Body of pancreas (tissue), 2 donors: ENCODE data around the genes SMIM11, SMIM34 and RCAN1.

DNA sequence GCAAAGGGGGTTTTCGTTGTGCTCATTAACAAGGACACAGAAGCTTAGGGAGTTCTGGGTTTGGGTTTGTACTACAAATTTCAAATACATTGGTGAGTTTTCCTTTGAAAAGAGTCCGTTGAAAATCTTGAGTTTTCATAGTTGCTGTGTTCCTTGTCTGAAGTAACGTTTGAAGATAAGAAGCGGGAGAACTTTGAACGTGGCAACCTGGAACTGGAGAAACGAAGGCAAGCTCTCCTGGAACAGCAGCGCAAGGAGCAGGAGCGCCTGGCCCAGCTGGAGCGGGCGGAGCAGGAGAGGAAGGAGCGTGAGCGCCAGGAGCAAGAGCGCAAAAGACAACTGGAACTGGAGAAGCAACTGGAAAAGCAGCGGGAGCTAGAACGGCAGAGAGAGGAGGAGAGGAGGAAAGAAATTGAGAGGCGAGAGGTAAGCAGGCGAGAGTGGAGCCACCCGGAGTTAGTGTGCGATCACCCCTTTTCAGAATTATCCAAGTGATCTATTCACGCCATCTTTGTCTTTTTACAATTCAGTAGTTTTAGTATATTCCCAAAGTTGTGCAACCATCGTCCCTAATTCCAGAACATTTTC, 129.7 kb downstream of the ITSN1 start:
- PRO-cap: no peak
- RAMPAGE, long total RNA, 2 experiments: no peak in any of the 2 experiments

DNA sequence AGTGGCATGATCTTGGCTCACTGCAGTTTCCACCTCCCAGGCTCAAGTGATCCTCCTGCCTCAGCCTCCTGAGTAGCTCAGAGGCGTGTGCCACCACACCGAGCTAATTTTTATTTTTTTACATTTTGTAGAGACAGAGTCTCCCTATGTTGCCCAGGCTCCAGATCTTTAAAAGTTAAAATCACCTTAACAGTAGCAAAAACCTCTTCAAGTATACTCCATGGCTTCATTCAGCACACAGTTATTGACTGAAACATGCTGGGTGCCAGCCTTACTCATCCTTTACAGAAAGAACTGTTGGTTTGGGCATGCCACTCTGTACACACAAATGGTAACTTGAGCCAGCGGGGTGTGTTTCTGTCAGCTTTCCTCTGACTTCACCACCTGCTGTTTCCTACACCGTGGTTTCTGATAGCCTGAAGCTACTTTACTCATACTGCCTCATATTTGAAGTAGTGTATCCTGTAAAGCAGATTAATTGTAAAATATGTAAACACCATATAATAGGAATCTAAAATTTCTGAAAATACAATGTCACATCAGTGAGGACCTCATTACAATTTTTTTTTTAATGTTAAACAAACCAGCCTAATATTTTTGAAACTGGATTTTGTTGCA, 114.0 kb downstream of the ATP5PO start:
- PRO-cap: no peak
- RAMPAGE, long total RNA, 2 experiments: no peak in any of the 2 experiments

GRCh38 chr21:33924543-33924789, 8.9 kb upstream of the ATP5PO start:
- PRO-cap: no peak
- RAMPAGE, long total RNA, 2 experiments: no peak in any of the 2 experiments

GRCh38 chr21:33931314-33932224, 16.0 kb upstream of the ATP5PO start:
- PRO-cap: unidirectional peak, plus-strand start at chr21:33932058
- RAMPAGE, long total RNA, 2 experiments: no peak in any of the 2 experiments

- PRO-cap: no peak
- RAMPAGE, long total RNA, 2 experiments: no peak in any of the 2 experiments
These were observed 16.7 kb upstream of the ATP5PO start for GRCh38 chr21:33932225-33932695.

DNA sequence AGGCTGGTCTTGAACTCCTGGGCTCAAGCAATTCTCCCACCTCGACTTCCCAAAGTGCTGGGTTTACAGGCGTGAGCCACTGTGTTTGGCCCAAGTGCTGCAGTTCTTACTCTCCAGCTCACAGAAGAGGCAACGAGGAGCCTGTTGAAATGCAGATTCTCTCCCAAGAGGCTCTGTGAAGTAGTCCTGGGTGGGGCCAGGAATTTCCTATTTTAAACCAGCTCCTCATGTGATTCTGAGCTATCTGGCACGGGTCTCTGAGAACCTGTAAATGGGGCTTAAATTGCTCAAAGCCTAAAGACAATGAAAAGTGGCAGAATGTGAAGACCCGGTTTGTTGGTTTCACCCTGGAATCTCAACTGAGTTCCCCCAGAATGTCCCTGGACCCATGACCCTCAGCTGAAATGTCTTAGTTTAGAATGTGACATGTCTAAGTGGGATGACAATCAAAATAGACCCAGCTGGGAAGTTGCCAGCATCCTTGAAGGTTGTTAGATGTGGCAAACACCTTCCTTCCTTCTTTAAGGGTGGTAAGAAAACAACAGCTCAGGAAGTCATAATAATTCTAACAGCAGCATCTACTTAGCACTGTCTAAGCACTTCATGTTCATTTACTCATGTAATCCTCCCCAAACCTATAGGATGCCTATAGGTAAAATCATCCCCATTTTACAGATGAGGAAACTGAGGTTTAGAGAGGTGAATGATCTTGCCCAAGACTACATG, 20.8 kb upstream of the ATP5PO start:
- PRO-cap: no peak
- RAMPAGE, long total RNA, 2 experiments: no peak in any of the 2 experiments

- PRO-cap: no peak
- RAMPAGE, long total RNA, 2 experiments: start-site peak on the minus strand in 1 of 2 experiments, at chr21:34375315-34375365 at its widest, 10 reads per replicate
These were observed at the start of gene SMIM11 for GRCh38 chr21:34375235-34375575. TSS of gene SMIM11 (plus strand) at chr21:34375507.

DNA sequence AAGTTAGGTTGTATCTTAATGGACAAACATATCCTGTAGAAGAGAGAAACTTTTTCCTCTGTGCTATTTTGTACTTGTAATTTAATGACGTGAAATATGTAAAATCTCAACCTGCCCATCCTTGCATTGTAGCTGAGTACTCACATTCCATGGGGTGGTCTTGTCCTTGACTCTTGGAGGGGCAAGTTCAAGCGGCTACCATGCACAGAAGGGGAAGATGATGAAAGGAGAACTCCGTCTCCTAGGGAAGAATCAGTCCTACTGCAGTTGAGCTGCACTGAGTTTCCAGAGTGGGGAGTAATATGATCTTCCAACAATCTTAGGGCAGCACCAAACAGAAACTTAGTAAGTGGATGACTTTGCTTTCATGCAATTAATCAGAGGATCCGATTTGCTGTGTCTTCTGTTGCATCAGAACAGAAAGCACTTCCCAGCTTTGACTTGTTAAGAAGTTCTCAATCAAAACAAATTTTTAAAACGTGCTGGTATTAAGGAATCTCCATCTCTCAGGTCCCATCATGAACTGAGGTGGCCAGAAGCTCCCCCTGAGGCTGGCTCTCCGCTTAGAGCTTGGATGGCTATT, at the start of gene SMIM34:
TSS of gene SMIM34 (minus strand) at position 263 of the 583 bp plus-strand sequence.
- PRO-cap: no peak
- RAMPAGE, long total RNA, 2 experiments: no peak in any of the 2 experiments

DNA sequence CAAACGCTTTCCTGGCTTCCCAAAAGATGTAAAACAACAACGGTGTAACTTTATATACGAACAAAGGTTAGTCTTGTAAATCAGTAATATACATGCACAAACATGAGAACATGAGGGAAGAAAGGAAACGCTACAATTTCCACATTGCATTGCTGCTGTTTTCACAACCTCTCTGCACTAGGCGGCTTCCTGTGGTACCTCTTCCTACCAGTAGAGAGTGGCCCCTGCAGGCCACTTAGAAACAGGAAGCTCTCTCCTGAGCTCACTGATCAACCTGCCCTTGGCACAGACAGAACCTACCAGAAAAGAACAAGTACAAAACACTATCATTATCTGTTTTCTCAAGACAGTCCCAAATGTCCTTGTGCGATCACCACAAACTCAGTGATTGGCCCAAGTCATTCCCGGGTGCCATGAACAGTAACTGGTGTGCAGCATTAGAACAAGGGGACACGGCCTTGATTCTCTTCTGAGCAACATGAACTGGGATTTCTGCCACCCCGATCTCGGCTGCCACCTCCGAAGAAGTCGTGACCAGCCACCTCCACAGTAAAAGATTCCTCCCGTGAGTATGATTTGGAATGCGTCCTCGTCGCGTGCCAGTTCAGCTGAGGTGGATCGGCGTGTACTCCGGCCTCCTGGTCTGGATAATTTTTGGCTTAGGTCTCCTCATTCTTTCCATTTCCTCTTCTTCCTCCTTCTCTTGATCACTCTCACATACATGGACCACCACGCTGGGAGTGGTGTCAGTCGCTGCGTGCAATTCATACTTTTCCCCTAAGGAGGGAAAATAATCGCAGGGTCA, 5.7 kb upstream of the KCNE1 start:
- PRO-cap: no peak
- RAMPAGE, long total RNA, 2 experiments: no peak in any of the 2 experiments

DNA sequence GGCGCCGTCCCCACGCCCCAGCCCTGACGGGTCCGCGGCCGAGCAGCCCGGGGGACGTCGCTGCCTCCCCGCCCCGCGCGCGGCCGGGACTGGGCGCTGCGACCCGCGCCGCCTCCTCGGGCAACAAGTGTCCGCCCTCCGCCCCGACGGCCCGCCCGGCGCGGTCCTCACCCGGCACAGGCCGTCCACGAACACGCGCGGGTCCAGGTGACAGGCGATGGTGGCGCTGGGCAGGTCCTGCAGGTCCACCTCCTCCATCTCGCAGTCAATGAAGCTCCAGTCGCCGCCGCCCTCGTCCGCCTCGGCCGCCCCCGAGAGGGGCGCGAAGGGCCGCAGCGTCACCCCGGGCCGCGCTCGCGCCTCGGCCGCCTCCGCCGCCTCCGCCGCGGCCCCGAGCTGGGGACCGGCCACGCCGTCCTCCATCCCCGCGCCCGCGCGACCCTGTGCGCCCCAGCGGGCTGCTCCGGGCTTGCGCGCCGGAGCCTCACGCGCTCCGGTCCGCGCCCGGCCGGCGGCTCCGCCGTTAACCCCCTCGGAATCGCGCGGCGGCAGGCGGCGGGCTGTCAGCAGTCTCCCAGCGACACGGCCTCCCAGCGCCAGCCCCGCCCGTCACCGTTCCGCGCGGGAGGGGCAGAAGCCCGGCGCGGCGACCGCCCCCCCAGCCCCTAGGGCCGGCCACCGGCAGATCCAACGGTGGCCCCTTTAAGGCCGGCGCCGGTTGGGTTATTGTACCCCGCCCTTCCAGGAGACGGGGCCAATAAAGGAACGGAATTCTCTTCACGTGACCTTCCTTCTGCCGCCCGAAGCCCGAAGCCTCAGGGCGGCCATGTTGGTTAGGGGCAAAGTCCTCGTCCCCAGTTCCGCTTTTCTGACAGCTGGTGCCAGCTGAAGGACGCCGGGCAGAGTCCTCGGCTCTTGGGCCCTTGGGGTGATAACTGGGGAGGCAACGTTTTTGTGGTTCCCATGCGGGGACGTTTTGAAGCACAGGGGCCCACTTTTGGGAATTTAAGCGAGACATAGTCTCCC, at the start of gene RCAN1:
TSS of gene RCAN1 (minus strand) at position 525 of the 1,026 bp plus-strand sequence.
- PRO-cap: unidirectional peak, minus-strand start at position 443 of the sequence; unidirectional peak, minus-strand start at position 525 of the sequence; bidirectional peak, plus-strand start at position 871 of the sequence, minus-strand start at position 701 of the sequence
- RAMPAGE, long total RNA, 2 experiments: no peak in any of the 2 experiments

DNA sequence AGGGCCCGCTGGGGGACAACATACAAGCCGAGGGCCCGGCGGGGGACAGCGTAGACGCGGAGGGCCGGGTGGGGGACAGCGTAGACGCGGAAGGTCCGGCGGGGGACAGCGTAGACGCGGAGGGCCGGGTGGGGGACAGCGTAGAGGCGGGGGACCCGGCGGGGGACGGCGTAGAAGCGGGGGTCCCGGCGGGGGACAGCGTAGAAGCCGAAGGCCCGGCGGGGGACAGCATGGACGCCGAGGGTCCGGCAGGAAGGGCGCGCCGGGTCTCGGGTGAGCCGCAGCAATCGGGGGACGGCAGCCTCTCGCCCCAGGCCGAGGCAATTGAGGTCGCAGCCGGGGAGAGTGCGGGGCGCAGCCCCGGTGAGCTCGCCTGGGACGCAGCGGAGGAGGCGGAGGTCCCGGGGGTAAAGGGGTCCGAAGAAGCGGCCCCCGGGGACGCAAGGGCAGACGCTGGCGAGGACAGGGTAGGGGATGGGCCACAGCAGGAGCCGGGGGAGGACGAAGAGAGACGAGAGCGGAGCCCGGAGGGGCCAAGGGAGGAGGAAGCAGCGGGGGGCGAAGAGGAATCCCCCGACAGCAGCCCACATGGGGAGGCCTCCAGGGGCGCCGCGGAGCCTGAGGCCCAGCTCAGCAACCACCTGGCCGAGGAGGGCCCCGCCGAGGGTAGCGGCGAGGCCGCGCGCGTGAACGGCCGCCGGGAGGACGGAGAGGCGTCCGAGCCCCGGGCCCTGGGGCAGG, 1.4 kb downstream of the CLIC6 start:
- PRO-cap: no peak
- RAMPAGE, long total RNA, 2 experiments: start-site peak on the plus strand in 1 of 2 experiments, centred at position 355 of the sequence, 5 reads per replicate

- PRO-cap: no peak
- RAMPAGE, long total RNA, 2 experiments: no peak in any of the 2 experiments
These were observed 66.0 kb downstream of the CLIC6 start for GRCh38 chr21:34734585-34735319.

DNA sequence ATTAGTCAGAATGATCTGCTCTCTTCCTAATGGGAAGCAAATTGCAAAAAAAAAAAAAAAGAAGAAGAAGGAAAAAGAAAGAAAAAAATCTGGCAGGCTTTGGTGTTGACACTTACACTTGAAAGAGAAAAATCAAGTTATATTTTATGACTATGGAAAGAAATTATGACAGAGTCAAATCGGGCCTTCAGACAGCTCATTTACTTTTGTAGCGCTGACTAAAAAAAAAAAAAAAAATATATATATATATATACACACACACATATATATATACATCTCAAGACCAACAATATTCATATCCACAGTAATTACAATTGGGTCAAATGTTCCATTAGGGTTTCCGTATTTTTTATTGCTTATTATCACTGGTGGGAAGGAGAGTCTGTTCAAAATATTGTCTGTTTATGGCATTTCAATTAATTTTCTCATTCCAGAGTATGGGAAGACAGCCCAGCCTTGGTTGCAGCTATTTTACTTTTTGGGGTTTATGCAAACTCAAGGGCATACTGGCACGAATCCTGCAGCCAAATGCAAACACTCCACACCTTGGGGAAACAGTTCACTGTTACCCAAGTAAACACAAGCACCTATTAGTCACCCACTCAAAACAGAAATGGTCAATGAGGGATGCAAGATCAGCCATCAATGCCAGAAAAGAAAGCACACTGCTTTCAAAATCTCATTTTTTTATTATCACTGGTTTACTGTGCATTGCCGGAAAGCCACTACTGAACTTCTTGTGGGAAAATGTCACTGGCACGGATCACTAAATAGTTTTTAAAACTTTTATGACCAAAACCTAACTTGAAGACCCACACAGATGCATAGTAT, 170.8 kb downstream of the RUNX1 start:
- PRO-cap: no peak
- RAMPAGE, long total RNA, 2 experiments: no peak in any of the 2 experiments

- PRO-cap: no peak
- RAMPAGE, long total RNA, 2 experiments: no peak in any of the 2 experiments
These were observed 166.4 kb downstream of the RUNX1 start for GRCh38 chr21:34882424-34883428.

DNA sequence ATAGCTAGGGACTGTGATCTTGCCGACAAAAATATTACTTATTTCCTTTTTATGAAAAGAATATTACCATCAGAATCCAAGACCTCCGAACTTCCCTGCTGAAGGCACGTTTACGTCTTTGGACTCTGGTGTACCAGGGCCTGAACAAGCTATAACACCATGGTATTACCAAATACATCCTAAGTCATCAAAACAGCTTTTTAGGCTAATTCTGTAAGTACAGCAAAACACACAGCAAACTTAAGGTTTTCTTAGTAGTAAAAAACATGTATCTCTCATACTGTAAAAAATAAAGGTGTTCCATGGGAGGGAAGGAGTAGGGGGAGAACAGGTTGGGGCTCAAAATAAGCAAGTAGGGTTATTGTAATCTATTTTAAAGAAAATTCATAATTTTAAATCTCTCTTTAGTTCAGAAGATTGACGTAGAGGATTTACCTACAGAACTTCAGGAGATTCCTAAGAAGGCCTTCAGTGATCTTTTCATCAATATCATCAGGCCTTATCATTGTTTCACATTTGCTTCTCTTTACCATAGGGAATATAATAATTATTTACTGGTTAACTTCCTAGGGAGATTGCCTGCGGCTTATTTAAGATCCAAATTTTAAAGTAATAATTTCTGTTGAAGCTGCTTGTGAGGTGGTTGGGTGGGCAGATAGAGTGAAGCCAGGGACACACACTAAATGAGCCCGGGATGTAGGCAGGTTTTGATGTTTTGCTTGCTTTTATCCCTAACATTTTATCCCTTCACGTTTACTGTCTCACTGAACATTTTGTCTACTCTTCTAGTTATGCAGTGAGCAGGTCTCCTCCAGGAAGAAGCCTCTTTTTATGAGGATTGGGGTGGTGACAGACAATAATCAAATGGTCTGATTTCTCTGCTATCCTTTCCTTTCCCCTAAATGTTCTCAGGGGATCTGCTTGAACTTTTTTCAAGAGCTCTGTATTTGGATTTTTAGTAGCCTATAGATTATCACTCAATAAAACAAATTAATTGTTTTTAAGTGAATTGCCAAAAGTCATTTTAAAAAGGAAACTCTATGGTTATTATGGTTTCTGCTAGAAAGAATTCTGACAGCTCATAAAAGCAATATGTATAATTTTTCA, 164.8 kb downstream of the RUNX1 start:
- PRO-cap: no peak
- RAMPAGE, long total RNA, 2 experiments: no peak in any of the 2 experiments

GRCh38 chr21:34890554-34891665, 158.2 kb downstream of the RUNX1 start:
- PRO-cap: no peak
- RAMPAGE, long total RNA, 2 experiments: no peak in any of the 2 experiments

DNA sequence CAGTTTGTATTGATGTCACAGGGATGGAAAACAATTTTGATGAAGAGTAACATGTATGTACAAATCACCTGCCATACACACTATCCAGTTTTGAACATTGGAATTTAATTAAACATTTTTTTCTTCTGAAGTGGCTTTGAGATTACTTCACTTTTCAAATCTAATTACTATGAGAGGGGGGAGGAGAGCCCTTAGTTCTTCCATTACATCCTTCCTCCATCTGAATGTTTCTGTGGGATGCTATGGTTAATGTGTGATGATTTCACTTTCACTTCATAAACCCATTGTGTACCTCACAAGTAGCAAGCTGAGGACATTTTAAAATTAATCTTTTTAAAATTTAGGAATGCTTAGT, 156.9 kb downstream of the RUNX1 start:
- PRO-cap: no peak
- RAMPAGE, long total RNA, 2 experiments: no peak in any of the 2 experiments

DNA sequence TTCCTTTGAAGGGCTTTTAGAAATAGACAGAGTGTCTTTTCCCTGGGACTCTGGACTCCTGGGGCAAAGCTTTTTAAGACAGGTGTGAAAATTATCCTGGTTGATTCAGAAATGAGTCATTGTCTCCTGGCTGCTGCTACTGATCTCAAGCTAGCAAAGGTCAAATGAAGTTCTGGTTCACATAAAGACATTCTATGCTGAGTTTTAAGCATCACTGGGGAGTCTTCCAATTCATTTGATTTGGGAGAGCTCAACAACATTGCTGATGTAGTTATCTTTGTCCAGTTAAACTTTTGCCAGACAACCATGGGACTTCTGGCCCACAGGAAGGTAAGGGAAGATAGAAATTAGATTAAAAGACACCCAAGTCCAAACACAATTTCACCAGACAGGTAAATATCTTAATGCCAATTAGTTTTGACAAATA, 141.4 kb upstream of the RUNX1 start:
- PRO-cap: no peak
- RAMPAGE, long total RNA, 2 experiments: no peak in any of the 2 experiments

DNA sequence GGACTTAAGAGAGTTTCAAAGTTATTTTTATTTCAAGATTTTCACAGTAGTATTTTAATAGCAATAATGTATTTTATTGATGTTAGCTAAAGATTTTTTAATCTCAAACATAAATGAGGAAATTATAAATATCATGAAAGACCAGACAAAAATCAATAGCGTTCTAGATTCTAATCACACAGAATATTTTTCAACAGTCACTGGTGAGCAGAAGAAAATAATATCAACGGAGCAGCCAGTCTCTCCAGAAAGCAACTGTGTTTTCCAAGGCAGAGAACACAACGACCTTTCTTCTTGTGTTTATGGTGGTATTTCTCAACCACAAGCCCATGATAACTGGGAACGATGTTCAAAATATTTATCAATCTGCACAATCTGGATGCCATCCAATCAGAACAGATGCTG, 162.5 kb upstream of the RUNX1 start:
- PRO-cap: no peak
- RAMPAGE, long total RNA, 2 experiments: no peak in any of the 2 experiments

- PRO-cap: no peak
- RAMPAGE, long total RNA, 2 experiments: no peak in any of the 2 experiments
These were observed 308.3 kb upstream of the RUNX1 start for GRCh38 chr21:35357384-35357788.